Hematopoietic multipotent progenitor cell (in vitro differentiated cells): ENCODE measurements around a stretch of chr22.

GRCh38 chr22:32562413-32562910 lies 87.9 kb downstream of the FBXO7 start:
- CAGE, long polyA plus RNA: no peak

GRCh38 chr22:32564529-32564855 lies 89.9 kb downstream of the FBXO7 start:
- CAGE, long polyA plus RNA: no peak

DNA sequence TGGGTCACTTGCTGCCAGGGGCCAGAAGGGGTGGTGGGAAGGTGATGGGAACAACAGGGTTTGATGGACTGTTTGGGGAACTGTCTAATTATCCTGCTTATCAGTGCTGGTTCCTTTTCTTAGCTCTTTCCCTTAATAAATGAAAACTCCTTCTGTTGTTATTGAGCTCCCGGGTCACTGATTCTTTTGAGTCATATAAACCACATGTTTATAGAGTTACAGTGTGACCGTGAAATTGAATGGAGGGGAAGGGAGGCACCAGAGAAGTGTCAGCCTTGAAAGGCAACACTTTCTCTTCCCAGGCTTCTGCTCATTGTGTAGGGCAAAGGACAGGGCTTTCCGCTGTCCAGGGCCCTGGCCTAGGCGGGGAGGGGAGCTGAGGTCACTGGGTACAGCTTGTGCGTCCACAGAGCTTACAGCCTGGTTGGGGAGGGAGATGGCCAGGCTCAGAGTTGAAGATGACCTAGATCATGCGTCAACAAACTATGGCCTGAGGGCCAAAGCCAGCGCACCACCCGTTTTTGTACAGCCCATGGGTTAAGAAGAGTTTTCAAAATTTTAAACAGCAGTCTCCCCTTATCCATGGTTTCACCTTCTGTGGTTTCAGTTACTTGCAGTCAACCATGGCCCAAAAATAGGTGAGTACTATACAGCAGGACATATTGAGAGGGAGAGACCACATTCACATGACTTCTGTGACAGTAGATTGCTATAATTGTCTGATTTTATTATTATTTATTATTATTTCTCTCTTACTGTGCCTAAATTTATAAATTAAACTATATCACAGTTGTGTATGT lies 105.3 kb downstream of the FBXO7 start:
- CAGE, long polyA plus RNA: no peak

- CAGE, long polyA plus RNA: no peak
These were observed 151.4 kb downstream of the FBXO7 start for GRCh38 chr22:32625848-32626534.

DNA sequence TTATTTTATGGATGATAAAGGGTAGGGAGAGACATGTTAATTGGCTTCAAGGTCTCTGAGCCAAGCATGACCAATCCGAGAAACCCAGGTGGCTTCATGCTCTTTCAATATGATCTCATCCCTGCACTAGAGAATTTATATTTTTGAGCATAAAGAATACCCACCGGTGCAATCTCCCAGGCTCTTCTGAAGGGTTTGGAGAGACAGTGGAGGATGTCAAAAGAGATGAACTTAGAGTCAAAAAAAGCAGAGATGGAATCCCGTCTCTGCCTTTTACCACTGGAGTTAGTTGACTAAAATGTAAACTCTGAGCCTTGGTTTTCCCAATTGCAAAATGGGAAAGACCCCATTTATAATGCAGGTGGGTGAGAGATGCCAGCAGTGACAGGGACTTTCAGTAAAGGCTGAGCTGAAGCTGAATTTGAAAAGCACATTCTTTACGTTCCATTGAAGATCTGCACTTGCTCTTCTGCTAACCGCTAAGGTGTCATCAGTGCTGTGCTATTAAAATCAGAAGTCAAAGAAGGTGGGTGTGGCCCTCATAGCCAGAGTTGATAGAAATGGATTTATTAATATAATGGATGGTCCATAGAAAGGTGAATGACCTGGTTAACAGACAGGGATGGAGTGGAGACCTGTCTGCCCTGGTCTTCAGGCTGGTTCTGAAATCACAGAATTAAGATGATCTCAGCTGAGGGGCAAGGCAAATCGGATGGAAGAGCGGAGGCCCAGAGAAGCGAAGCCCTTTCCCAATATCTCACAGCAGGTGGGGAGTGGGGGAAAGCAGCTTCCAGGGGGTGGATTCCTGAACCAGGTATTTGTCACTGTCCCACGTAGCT lies 19.6 kb downstream of the TIMP3 start:
- CAGE, long polyA plus RNA: no peak

GRCh38 chr22:32852083-32853349 lies 51.0 kb downstream of the TIMP3 start:
- CAGE, long polyA plus RNA: no peak

- CAGE, long polyA plus RNA: no peak
These were observed 87.4 kb downstream of the TIMP3 start for GRCh38 chr22:32888981-32889281.

GRCh38 chr22:32967228-32967863 lies 90.8 kb downstream of the SYN3 start:
- CAGE, long polyA plus RNA: no peak

DNA sequence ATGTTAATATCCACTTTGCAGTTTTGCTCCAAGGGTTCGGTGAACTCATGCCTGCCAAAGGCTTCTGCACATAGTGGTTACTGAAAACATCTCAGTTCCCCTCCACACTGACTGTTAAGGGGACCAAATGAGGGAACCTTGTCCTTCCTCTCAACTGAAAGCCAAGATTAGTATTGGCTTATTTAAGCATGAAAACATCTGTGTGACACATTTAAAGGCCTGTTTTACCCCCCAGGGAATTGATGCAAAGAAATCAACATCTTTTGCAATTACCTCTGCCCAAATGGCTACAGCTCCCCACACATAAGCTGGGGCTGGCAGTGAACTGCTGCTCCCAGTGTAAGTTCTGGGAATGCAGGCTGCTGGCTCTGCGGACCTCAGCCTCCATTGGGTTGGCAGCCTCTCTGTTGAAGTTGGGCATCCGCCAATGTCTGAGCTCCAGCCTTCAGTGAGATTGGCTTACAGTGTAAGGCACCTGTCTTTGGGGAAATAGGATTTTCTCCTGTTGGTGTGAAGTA lies 213.3 kb upstream of the SYN3 start:
- CAGE, long polyA plus RNA: no peak

- CAGE, long polyA plus RNA: no peak
These were observed 428.0 kb downstream of the LARGE1 start for GRCh38 chr22:33492097-33492817.

DNA sequence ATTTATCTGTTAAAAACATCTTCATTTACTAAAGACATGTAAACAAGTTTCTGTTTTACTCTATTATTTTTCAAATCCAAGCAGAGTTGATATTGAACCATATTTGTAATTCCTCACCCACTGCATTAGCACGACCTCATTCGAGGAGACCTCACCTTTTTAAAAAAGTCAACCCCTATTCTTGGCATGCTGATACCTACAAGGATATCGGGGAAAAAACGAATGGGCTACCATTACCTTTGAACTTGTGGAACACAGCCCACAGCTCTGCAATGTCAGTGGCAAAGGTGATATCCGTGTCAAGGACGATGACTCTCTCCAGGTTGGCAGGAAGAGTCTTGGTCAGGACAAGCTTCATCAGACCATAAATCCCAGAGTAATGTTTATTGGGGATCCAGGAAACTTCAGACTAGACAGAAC lies 355.7 kb downstream of the LARGE1 start:
- CAGE, long polyA plus RNA: no peak

GRCh38 chr22:33792671-33793180 lies 127.5 kb downstream of the LARGE1 start:
- CAGE, long polyA plus RNA: no peak

GRCh38 chr22:33803242-33803892 lies 116.9 kb downstream of the LARGE1 start:
- CAGE, long polyA plus RNA: no peak

DNA sequence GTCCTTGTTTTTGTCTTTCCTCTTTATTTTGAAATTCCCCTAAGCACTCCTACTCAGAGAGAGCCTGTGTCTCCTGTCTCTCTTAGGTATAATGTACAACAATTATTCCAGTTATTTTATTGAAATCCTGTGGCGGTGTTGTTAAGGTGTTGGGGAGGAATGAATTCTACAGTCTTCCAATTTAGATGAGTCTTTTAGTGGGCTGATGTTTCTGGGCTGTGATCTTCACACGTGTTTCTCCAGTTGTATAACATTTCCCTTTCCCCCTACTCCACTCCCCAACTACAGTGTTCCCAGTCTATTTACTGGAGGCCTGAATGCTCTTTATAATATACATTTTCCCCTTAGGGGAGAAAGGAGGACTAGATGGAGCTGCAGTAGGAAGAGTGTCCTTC lies 485.5 kb upstream of the ISX start:
- CAGE, long polyA plus RNA: no peak

DNA sequence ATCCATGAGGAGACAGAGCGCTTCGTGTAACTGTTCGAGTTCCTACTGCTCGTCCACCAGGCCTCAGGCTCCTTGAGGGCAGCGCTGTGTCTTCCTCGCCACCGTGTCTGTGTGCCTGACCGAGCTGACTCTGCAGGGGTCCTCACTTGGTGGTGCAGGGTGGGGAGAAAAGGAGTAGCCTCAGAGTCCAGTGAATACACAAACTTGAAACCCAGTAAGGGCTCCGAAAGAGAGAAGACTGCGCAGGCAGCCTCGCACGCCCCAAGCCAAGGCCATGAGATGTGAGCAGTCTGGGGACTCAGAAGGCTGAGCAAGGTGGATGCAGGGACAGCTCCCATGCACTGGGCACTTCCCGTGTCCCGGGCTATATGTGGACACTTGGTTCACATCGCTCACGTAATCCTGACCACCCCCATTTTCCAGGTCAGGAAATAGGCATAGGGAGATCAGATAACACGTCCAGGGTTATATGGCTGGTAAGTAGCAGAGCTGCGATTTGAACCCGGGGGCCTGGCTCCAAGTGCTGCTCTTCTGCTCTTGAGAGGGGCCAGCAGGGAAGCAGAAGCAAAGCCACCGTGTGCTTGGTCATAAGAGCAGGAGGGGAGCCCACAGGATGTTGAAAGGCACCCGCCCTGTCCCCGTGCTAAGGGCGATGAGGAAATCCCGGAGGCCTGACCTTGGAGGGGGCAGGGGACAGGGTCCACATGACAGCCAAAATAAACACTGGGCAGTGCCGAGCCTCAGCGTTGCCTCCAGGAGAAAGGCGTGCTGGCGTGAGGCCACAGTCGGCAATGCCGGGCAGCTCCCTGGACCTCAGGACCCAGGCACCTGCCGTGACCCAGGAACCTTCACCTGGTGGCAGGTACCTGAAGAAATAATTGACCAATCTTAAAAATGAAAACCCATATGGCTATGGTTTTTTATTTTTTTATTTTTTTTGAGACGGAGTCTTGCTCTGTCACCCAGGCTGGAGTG lies 28.6 kb downstream of the TOM1 start:
- CAGE, long polyA plus RNA: no peak

DNA sequence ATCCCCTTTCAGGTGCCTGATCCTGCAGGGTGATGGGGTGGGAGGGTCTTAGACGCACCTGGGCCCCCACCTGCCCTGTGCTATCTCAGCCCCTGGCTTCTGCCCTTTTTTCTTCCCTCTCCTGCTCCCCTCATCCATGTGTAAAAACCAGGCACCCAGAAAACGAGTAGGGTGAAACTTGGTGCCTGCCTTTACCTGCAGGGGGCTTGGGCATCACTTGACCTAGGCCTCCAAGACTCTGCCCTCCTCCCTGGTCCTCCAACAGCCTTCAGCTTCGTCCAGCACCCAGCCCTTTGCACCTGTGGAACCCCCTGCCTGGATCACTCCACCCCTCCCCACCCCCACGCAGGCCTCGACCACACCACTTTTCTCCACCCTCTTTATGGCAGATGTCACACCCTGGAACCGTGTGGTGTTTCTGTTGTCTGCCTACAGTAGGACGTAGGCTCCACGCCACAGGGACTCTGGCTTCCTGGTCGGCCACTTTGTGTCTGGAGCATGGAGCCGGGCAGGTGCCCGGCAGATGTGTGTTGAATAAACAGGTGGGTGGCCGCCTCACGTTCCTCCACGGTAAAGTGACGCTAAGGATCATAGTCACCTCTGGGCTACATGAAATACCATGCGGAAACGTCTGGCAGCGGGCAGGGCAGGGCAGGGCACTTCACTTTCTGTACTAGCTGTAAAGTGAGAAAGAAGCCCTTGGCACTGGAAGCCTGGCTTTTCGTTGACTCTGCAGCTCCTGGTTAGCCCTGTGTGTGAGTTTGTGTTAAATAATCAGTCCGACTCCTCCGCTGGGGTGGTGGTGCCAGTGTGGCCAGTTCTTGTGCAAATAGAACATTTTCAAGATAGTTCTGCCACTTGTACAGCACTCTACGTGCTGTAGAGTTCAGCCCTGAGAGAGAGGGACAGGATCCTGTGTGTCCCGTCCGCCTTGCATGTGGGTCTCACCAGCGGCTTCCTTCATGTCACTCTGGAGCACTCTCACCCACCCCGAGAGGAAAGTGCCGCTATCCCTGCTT lies 52.3 kb downstream of the MCM5 start:
- CAGE, long polyA plus RNA: no peak

- CAGE, long polyA plus RNA: no peak
These were observed 54.4 kb upstream of the RASD2 start for GRCh38 chr22:35486230-35486649.

DNA sequence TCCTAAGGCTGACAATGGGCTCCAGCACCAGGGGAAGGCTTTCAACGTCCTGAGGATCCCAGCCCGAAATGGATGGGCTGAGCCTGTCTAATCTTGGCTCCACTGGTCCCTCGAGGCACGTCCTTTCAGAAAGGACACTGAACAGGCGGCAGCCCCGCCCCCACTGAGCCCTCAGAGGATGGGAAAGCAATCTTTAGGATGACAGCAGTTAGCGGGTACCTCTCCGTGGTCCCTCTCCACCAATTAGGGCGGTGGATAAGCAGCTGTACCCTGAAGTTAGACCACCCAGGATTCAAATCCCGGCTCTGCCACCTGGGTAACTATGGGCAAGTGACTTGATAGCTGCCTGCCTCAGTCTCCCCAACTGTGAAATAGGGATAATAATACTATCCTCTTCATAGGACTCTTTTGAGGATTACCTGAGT lies 27.3 kb downstream of the RASD2 start:
- CAGE, long polyA plus RNA: no peak

DNA sequence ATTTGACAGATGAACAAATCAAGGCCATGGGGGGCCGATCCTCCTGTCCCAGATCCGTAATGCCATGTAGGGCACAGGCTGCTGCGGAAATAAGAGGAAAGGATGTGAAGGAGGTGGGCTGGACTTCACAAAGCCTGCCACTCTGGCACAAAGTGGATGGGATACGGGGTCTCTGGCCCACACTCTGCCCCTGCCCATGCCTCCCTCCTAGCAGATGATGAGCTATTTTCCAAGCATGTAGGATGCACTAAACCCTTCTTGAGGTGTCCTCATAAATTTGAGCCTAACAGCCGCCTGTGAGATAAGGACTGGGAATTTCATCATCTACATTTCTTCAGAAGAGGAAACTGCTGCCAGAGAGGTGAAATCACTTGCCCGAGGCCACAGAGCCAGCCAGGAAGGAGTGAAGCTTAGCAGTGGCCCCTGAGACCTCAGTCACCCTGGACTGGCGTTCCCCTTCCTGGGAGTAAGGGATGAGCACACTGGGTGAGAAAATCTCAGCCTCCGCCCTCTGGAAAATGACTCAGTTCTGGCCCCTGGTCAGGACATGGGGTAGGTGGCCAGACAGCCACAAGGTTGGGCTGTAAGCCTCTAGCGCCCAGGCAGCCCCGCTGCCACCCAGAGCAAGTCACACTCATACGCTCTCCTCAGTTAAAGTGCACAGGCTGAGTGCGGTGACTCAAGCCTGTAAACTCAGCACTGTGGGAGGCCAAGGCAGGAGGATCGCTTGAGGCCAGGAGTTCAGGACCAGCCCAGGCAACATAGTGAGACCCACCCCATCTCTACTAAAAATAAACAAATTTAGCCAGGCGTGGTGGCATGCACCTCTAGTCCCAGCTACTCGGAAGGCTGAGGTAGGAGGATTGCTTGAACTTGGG lies 27.9 kb downstream of the MB start:
- CAGE, long polyA plus RNA: no peak

GRCh38 chr22:35614545-35616011 lies 2.1 kb downstream of the MB start:
- CAGE, long polyA plus RNA: no peak